Mesenchymal stem cell of the bone marrow (primary cell): ENCODE measurements around the gene IQCJ.

- CAGE, long polyA plus RNA: no peak
These were observed 33.6 kb upstream of the MFSD1 start for GRCh38 chr3:158768183-158768679.

- CAGE, long polyA plus RNA: no peak
These were observed 33.3 kb upstream of the MFSD1 start for GRCh38 chr3:158768680-158768889.

DNA sequence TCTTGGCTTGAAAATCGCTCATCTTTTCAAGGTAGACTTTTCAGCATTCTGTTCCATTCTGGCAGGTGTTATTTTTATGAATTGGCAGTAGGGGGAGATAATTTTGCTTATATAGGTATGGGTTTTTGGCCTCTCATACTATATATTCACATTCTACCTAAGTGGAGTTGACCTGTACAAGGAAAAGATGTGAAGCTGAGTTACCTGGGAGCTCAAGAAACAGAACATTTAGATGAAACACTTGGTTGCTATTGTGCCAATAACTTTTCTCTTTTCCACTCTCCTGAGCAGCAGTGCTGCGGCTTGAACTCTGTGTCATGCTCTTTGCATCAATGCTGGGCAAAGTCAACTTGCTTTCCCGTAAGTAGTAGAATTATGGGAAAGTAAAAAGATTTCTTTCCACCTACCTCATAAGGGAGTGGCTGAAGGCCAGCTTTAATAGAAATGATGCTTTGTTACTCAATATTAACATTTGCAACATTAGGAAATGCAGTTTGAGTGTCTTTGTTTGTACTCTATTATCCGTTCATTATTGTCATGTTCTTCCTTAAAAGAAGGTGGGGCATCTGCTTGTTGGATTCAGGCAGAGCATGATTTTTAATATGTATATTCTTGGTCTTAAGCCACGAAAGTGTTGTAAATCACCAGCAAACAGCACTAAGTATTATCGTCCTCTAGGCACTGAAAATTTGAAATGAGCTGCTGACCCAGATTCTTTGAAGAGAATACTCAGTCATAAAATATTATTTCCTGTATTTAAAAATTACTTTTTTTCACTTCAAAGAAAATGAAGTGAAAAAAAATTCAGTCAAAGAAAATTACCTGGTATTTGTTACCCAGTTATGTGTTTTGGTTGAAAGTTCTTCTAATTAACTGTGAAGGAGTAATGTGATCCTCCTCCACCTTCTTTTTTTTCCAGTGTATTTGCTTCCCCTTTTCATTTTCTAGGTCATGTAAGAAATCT lies 27.6 kb upstream of the MFSD1 start:
- CAGE, long polyA plus RNA: no peak

GRCh38 chr3:158819288-158819845 lies 17.5 kb downstream of the MFSD1 start:
- CAGE, long polyA plus RNA: no peak

- CAGE, long polyA plus RNA: no peak
These were observed 23.9 kb upstream of the IQCJ start for GRCh38 chr3:159045167-159045658.

GRCh38 chr3:159069100-159069530 lies at the start of gene IQCJ:
Gene IQCJ (plus strand): TSS chr3:159069319.
- CAGE, long polyA plus RNA: no peak

- CAGE, long polyA plus RNA: no peak
These were observed 459.6 kb downstream of the IQCJ-SCHIP1 start for GRCh38 chr3:159732608-159733059.

GRCh38 chr3:159794879-159795777 lies 430.1 kb upstream of the C3orf80 start:
- CAGE, long polyA plus RNA: no peak

GRCh38 chr3:159855897-159856430 lies 369.3 kb upstream of the C3orf80 start:
- CAGE, long polyA plus RNA: no peak

GRCh38 chr3:159929107-159930053 lies 295.8 kb upstream of the C3orf80 start:
- CAGE, long polyA plus RNA: no peak

DNA sequence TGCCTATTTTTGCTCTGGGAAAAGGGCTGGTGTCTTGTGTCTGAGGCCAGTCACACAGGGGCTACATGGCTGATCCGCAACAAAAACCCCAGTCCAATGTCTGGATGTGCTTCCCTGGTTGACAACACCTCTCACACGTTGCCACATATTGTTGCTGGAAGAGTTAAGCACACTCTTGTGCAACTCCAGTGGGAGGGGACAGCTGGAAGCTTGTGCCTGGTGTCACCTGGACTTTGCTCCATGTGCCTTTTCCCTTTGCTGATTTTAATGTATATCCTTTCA lies 118.0 kb upstream of the C3orf80 start:
- CAGE, long polyA plus RNA: no peak

- CAGE, long polyA plus RNA: no peak
These were observed 44.8 kb upstream of the C3orf80 start for GRCh38 chr3:160180443-160180870.

- CAGE, long polyA plus RNA: no peak
These were observed 24.6 kb downstream of the IFT80 start for GRCh38 chr3:160374396-160374839.

DNA sequence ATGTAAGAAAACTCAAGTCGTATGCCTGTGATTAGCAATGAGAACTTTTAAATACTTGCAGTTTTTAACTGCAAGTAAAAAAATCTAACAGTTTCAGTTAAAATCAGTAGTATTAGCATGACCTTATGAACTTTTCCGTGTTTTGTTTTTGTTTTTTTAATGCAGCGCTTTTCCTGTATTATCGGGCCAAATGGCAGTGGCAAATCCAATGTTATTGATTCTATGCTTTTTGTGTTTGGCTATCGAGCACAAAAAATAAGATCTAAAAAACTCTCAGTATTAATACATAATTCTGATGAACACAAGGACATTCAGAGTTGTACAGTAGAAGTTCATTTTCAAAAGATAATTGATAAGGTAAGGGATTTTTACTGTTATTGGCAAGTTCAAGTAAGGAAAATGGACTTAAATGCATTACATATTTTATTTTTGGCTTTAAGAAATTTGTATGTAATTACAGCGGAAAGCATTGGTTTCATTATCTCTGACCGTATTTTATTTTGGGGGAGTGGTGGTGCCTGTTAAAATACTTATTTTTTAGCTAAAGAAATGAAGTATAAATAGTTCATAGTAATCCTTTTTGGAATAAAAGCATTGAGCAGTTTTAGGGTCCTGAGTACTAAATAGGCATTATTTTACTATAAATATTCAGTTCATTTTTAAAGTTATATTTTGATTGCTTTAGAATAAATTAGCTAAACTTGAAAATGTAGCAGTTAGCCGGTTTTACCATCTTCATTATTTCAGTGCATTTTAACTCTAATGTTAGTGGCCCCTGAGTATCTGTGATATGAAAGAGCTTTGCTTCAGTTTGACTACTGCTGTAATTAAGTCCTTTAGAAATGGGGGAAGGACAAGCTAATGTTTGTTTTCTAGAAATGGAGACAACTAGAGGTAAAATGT lies 3.3 kb downstream of the SMC4 start:
- CAGE, long polyA plus RNA: no peak

DNA sequence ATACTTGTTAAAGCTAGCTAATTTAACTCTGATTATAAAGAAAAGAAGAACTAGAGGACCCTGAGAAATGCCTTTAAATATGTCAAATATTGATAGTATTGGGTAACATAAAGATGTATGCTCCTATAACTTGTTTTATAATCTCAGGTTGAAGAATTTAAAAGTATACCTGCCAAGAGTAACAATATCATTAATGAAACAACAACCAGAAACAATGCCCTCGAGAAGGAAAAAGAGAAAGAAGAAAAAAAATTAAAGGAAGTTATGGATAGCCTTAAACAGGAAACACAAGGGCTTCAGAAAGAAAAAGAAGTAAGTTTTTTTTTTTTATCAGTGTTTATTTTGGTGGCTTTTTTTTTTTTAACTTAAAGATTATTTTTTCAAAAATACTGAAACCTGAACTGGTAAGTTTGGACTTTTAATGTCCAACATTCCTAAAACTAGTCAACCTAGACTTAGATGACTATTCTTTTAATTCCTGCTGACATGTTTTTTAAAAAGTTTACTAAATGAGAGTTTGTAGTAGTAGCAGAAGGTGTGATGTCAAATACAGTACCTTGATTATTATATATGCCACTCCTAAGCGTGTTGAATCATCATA lies 16.8 kb downstream of the SMC4 start:
- CAGE, long polyA plus RNA: no peak

DNA sequence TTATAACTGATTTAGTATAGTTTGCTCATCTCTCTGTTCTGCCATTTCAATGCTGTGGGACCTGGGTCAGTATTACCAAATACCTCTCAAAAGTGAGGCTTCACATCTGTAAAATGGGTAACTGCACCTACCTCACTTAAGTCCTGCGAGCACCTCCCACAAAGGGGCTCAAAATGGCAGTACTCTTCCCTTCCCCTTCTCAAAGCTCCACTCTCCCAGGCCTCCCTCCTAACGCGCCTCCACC lies 499 bp downstream of the TRIM59 start:
- CAGE, long polyA plus RNA: no peak

DNA sequence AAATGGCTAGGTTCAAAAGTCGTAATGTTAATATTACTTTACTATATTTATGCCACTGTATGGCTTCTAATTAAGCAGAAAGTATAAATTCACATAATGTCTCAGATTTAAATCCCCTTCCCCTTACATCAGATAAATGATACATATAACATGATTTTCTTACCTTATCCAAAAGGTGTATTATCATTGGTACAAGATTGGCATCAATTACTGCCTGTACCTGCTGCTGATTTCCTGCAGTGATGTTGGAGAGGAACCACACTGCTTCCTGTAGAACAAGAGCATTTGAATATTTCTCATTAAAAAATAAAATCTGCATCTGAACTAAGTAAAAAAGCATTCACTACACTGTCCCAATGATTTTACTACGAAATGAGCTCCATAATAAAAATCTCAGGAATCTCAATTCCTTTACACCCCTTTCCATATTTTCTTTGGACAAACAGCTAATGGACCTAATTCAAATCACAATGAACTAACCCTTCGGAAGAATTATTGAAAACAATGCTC lies 51.4 kb downstream of the KPNA4 start:
- CAGE, long polyA plus RNA: no peak

GRCh38 chr3:160600045-160600343 lies 34.6 kb upstream of the KPNA4 start:
- CAGE, long polyA plus RNA: no peak

GRCh38 chr3:165074684-165075081 lies 3.6 kb downstream of the SI start:
- CAGE, long polyA plus RNA: no peak

- CAGE, long polyA plus RNA: no peak
These were observed 443 bp upstream of the SLITRK3 start for GRCh38 chr3:165196521-165197132.